Tongue (tissue), 2 donors: ENCODE measurements around the genes ATG4D, SLC44A2 and C19orf38.

DNA sequence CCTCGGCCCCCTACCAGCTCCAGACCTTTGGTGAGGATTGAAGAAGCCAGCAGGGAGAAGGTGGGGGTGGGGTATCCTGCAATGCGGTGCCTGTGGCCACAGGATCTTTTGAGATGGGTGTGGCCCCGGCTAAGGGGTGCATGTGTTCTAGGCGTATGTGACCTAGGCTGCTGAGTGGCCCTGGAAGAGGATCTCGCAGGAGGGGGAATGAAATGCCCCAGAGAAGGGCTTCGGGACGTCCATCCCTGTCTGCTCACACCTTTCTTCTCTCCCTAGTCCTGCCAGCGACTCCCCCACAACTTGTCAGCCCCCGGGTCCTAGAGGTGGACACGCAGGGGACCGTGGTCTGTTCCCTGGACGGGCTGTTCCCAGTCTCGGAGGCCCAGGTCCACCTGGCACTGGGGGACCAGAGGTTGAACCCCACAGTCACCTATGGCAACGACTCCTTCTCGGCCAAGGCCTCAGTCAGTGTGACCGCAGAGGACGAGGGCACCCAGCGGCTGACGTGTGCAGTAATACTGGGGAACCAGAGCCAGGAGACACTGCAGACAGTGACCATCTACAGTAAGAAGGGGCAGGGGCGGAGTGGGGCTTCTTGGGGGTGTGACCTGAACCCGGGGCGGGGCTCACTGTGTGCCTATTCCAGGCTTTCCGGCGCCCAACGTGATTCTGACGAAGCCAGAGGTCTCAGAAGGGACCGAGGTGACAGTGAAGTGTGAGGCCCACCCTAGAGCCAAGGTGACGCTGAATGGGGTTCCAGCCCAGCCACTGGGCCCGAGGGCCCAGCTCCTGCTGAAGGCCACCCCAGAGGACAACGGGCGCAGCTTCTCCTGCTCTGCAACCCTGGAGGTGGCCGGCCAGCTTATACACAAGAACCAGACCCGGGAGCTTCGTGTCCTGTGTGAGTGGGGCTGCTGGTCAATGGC, 2.7 kb upstream of the ICAM4 start:
- RAMPAGE, long total RNA = no peak

DNA sequence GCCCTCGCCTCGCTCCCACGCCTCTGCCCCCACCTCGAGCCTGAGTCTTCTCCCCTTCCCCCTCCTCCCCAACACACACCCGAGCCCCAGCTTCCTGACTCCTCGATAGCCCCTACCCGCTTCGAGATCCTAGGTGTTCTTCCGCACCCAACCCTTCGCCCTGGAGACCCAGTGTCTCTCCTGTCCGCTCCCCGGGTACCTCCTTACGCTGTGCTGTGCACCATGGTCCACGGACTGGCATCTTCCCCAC, 385 bp downstream of the ICAM5 start:
- RAMPAGE, long total RNA = no peak

DNA sequence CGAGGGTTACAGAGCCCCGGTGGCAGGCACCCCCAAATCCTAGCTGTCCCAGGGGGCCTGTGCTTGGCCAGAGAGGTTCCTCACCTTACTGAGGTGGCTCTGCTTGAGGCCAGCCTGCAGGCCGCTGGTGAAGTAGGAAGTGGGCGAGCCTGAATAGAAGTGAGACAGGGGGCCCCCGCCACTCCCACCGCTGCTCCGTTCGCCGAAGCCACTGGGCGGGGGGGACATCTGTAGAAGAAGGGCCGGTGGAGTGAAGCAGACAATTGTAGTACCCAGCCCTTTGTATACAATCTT, 2.3 kb upstream of the FDX2 start:
- RAMPAGE, long total RNA = no peak

GRCh38 chr19:10398462-10399253, 4.7 kb downstream of the CDC37 start:
- RAMPAGE, long total RNA = no peak

- RAMPAGE, long total RNA = no peak
Measured at GRCh38 chr19:10415775-10416146, 4.6 kb upstream of the PDE4A start.

DNA sequence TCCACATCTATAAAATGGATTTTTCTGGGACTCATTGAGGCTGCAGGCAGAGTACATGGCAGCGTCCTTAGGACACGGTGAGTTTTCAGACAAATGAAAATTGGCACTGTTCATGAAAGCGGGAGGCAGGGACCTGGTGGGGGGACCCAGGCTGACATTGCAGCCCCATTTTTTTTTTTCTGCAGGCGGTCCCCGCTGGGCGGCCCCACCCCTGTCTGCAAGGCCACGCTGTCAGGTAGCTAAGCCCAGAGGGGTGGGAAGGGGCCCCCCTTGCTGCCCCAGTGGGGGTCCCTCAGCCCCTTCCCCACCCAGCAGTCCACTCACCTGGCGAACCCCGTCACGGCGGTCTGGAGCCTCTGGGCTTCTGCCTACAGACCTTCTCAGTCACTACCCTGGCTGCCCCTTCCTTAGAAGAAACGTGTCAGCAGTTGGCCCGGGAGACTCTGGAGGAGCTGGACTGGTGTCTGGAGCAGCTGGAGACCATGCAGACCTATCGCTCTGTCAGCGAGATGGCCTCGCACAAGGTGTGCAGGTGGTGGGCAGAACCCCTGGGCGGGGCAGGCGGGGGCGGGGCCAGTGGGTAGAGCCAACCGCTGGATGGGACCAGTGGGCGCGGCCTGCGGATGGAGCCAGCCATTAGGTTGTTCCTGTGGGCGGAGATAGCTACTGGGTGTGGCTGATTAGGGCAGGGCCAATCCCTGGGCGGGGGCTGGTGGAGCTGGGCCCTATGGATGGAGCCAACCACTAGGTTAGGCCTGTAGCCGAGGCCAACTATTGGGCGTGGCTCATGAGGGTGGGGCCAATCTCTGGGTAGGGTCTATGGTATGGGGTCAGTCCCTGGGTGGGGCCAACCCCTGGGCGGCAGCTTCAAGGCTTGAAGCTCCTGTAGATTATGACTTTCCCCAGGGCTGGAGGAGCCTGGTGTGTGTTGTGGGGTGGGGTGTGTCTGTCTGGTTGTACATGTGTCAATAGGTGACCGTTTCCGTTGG, 30.4 kb downstream of the PDE4A start:
- RAMPAGE, long total RNA = no peak

GRCh38 chr19:10460768-10461213, 40.5 kb downstream of the PDE4A start:
- RAMPAGE, long total RNA = no peak

- RAMPAGE, long total RNA = no peak
Measured at GRCh38 chr19:10518987-10519384, 1.7 kb upstream of the S1PR5 start.

- RAMPAGE, long total RNA = no peak
Measured at GRCh38 chr19:10543442-10544616, at the start of gene ATG4D. ATG4D (plus strand) TSS chr19:10543904.

DNA sequence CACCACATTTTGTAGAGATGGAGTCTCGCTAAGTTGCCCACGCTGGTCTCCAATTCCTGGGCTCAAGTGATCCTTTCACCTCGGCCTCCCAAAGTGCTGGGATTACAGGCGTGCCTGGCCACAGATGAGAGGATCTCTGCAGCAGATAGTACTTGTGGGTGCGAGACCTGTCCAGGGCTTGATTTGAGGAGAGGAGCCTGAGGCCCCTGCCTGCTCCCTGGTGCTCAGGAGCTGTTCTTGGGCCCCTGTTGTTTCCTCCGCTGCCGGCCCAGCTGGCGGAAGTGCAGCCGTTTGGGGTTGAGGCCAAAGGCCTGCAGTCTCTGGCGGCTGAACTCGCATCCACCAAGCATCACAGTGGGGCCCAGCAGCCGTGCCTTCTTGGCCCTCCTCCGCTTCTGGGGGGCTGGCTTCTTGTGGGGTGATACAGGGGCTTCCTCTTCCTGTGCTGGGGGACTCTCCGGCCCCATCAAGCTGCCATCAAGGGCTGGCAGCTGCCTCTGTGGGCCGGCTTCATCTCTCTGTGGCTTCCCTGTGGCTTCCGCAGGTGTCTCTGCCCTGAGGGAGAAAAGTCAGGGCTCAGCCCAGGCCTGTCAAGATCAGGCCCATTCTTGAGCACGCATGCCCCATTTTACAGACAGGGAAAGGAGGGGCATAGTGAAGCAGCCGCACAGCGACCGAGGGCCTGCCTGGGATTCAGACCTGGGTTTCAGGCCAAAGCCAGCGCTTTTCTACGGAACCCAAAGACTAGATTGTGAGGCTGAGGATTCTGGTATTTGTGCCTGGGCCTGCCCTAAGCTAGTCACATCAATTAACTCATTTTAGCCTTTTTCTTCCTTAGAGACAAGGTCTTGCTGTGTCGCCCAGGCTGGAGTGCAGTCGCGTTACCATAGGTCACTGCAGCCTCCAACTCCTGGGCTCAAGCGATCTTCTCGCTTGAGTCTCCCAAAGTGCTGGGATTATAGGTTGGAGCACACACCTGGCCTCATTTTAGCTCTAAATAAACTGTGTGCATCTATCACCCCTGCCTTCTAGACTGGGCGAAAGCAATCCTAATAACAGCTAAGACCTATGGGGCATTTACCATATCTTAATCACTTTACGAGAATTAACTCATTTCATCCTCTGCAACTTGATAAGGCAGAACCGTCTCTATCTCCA, 10.4 kb downstream of the ATG4D start:
- RAMPAGE, long total RNA = no peak

- RAMPAGE, long total RNA = no peak
Measured at GRCh38 chr19:10560769-10561430, 4.9 kb downstream of the KRI1 start.

- RAMPAGE, long total RNA = no peak
Measured at GRCh38 chr19:10624685-10625868, at the start of gene SLC44A2. SLC44A2 (plus strand) TSS chr19:10625553.

GRCh38 chr19:10626806-10627139, 1.4 kb downstream of the SLC44A2 start:
- RAMPAGE, long total RNA = no peak

- RAMPAGE, long total RNA = no peak
Measured at GRCh38 chr19:10653142-10653490, 1.0 kb upstream of the ILF3 start.

DNA sequence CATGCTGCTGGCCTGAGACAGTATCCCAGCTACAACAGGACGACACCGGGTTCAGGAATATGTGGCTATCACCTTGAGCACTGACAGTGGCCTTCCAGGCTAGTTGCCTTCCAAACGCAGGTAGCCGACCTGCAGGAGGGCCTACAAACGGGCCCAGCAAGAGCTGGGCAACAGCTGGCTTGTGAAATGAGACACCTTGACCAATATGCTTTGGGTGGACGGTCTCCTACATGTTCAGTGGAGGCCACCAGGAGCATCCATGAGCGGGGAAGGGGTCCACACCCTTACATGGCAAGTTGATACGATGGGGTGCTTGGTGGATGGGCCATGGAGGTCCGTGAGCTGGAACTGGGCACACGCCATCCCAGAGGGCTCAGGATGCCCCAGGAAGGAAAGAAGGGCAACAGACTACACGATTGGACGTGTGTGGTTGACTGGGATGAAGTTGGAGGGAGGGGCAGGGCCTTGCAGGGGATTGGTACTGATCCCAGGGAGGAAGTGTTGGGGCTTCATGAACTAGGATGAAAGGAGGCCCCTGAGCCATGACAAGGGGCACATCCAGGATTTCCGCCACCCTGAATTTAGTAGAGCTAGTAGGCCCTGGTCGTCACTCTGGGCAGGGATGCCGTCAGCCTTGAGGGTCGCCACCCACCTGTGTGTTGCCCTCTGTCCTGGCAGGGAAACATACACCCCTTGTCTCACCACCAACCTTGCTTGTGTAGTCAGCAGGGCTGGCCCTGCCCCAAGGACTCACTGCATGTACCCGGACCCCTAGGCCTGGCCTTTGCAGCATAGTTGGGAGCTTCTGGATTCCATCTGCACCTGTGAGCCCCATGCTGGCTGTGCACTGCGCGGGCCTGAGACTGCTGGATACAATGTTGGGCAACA, 9.6 kb upstream of the QTRT1 start:
- RAMPAGE, long total RNA = no peak

DNA sequence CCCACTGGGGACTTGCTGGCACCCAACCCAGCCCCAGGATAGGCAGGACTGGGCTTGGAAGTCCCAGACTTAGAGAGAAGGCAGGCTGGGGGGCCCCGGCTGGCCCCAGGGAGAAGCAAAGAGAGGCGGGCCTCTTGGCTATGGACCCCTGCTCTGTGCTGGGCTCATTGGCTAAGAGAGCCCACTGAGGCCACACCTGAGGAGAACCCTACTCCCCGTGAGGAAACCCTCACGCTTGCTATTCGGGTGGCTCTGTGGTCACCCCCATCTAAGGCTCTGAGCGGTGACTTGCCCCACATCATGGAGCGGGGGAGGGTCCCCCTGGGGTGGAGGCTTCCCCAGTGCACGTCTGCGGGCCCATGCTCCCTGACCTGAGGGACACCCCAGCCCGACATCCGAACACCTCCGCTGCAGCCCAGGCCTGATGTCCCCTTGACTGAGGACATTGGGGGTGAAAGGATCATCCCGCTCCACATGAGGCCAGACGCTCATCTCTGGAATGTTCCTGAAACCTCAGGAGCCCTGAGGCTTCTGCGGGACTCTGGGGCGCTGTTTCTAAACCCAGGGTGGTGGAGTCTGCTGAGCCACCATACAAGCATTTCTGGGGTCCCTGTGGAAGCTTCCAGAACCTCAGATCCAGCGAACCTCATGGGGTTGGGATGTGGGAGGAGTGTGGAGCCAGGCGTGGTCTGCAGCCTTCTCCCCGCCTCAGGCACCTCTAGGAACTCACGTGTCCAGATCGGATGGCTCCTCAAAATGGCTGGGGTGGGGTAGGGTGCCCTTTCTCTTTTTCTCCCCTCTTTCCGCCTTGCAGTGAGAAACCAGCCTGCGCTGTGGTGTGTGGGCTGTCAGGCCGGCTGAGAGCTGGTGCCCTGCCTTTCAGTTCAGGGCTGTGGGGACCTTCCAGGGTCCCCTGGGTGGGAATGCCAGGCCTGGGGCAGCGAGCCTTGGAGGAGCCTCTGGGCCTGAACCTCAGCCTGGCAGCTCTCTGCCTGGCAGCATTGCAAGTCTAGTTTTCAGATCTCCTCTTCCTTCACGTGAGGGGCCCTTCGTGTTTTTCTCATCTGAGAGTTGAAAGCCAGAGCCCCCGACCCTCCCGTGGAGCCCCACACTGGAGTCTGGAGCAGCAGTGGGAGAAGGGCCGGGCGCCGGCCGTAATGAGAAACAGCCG, 19.8 kb downstream of the TMED1 start:
- RAMPAGE, long total RNA = no peak

DNA sequence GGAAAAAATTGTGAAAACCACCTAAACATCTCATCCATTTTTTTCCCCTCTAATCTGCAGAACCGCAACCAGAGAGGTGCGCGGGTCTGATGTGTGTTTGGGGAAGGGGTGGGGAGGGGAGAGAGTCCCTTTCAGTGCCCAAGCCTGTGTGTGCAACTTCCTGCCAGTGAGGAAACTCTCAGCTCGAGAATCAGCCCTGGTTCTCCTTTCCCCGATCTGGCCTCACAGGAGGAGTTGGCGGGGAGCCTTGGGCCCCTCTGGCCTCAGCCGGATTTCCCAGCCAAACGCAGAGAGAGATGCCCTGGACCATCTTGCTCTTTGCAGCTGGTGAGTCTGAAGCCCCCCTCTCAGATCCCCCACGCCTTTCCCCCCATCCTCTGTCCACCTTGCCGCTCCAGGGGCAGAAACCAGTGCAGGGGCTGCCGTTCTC, at the start of gene C19orf38:
TSS of gene C19orf38 (plus strand) at position 203 of the 430 bp plus-strand sequence.
- RAMPAGE, long total RNA = start-site peak on the plus strand centred at position 243 of the sequence, 81 bp wide, 9 and 7 reads in 2 replicates

GRCh38 chr19:10876272-10877030, 5.1 kb downstream of the CARM1 start:
- RAMPAGE, long total RNA = no peak

DNA sequence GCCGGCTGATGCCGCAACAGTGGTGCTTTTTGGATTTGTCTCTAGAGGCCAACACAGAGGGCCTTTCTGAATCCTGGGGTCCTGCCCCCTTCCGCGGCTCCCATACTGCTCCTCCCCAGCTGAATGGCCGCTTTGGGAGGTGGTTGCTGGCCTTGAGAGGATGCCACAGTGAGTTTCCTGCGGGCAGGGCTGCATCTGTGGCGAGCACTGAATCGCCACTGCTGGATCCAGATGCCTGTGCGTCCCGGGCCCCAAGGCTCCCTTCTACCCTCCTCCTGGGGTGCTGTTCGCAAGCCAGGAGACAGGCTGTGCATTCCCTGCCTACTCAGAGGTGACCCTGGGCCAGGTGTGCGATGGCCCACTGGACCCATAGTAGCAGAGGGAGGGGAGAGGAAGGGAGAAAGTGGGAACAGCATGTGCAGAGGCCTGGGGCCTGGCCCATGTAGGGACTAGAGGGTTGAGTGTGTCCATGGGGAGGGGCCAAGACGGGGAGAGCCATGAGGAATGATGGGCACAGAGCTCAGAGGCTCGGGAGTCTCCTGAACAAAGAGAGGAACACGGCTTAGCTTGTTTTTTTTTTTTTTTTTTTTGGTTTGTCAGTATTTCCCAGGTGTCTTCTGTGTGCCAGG, 27.2 kb downstream of the CARM1 start:
- RAMPAGE, long total RNA = no peak

DNA sequence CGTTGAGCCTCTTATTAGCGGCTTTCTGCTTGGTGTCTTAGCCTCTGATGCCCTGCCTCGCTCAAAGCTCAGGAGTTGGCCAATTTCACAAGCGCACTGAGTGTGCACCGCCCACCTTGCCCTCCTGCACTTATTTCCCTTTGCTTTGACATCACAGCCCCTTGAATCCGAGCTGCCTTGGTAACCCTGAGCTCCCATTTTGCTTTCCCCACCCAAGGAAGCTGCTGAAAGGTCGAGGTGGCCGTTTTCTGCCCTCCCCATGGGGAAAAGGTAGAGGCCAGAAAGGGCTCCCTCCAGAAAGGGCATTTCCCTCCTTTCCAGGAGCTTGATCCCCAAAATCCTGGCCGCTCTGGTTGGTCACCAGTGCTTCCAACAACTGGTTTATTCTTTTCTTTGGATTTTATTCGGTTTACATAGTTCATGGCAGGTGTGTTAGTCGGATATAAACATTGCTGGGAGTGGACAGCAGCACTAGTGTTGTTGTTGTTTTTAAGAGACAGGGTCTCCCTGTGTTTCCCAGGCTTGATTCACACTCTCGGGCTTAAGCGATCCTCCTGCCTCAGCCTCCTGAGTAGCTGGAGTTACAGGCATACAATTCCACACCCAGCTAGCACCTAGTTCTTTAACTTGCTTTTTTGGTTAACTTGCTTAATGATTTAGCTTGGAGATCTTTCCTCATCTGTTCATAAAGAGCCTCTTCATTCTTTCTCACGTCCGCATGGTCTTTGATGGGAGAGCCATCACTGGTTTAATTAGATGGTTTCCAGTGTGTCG, 9.7 kb downstream of the YIPF2 start:
- RAMPAGE, long total RNA = no peak